Omental fat pad (tissue), 4 donors: ENCODE measurements around a stretch of chr7.

GRCh38 chr7:50341539-50342164 is 37.1 kb downstream of the IKZF1 start:
- PRO-cap, result no peak
- RAMPAGE, long total RNA, 4 experiments, result no peak in any of the 4 experiments

DNA sequence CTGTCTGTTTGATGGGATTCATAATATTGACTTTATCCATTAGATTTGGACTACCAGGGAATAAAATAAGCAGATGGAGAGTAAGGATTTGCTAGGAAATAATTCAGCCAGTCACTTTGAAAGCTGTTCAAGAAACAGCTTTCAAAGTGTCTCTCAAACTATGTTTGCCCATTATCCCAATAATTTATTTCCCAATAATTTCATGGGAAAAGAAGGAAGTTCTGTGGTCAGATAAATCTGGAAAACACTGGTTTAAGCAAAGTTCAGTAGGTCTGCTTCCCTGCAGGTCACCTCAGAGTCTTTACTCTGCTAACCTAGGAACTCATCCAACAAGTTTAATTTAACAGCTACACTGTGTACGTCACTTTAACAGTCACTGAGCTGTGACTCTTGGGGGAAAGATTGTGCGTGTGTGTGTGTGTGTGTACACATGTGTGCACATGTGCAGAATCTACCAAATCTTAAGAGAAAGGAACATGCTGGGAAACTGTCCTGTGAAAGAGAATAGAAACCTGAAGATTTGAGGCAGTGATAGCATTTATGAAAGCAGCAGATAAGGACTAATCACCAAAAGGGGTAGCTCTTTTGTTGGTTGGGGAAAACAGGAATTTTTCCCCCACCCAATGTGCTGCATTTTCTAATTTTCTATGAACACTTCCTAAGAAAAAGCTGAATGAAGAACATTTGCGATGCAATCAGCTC is 62.5 kb downstream of the IKZF1 start:
- PRO-cap, result no peak
- RAMPAGE, long total RNA, 4 experiments, result no peak in any of the 4 experiments

- PRO-cap, result no peak
- RAMPAGE, long total RNA, 4 experiments, result no peak in any of the 4 experiments
Measured at GRCh38 chr7:50643932-50644638, 78.9 kb upstream of the DDC start.

- PRO-cap, result no peak
- RAMPAGE, long total RNA, 4 experiments, result no peak in any of the 4 experiments
Measured at GRCh38 chr7:50645387-50645928, 80.3 kb upstream of the DDC start.

DNA sequence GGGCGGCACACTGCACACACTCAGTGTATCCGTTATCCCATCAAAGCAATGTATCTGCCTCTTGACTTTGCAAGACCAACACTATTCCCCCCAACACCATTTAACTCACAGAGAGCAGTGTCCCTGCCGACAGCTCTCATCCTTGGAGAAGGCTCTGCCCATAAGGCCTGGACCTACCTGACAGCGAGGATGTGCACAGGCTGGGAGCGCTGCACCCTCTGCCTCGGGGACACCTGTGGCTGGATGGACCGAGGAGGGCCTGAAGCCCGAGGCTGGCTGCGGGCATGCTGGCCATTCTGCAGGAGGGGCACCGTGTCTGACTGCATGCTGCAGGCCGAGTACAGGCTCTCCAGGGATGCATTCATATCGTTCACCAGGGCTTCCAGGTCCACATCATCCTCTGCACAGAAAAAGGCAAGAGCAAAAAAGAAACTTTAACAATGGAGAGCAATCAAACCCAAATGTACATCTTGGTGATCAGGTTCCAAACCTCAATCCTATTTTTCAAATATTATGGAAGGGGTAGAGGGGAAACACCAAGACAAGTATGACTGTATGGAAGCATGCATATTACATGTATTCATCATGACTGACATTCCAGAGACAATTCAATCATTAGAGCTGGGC is 108.3 kb downstream of the GRB10 start:
- PRO-cap, result no peak
- RAMPAGE, long total RNA, 4 experiments, result no peak in any of the 4 experiments

DNA sequence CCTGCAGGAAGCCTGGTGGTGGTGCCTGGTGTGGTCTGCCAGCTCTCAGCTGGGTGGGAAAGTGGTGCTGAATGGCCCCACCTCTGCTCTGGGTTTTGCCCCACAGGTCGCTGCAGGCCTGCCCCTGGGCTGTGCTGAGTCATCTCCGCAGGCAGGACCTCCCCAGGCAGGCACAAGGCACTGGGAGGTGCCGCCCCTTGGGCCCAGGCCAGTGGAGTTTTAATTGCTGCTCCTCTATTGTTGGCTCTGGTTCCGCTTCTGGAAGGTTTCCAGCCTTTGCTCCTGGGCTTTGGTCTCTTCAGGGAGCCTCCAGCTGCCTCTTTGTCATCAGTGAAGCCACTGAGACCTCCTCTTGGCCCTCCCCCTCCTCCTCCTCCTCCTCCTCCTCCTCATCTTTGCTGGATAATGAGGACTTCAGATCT is 180.3 kb upstream of the GRB10 start:
- PRO-cap, result no peak
- RAMPAGE, long total RNA, 4 experiments, result no peak in any of the 4 experiments

DNA sequence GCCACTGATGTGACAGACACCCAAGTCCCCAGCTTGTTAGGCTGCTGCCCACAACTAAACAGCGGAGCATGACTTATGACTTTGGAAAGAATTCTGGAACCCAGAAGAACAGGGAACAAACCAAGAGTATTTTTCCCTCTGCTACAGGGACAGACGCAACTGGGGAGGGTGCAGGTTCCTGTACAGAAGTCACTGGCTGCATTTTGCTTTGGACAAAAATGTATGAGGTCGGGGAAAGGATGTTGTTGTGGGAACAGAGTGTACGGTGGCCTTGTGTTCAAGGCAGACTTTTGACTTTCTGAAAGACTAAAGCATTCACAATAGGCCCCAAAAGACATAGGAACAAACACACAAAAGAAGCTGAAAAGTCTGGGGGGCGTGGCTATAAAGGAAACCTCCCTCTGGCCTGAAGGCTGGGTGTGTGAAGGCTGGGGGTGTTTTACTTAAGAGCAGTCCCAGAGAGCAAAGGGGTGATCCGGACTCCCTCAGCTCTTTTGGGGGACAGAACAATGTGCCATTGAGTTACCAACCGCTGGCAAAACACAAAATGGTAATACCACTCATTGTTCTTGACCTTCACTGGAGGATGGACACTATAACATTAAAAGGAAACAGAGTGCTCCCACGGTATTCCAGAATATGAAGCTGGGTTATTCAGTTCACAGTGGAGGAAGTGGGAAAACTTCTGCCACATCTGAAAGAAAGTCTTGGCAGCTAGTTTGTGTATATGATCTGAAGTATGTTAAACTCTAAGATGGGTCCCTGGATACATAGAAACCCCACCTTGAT is 189.1 kb downstream of the COBL start:
- PRO-cap, result no peak
- RAMPAGE, long total RNA, 4 experiments, result no peak in any of the 4 experiments

DNA sequence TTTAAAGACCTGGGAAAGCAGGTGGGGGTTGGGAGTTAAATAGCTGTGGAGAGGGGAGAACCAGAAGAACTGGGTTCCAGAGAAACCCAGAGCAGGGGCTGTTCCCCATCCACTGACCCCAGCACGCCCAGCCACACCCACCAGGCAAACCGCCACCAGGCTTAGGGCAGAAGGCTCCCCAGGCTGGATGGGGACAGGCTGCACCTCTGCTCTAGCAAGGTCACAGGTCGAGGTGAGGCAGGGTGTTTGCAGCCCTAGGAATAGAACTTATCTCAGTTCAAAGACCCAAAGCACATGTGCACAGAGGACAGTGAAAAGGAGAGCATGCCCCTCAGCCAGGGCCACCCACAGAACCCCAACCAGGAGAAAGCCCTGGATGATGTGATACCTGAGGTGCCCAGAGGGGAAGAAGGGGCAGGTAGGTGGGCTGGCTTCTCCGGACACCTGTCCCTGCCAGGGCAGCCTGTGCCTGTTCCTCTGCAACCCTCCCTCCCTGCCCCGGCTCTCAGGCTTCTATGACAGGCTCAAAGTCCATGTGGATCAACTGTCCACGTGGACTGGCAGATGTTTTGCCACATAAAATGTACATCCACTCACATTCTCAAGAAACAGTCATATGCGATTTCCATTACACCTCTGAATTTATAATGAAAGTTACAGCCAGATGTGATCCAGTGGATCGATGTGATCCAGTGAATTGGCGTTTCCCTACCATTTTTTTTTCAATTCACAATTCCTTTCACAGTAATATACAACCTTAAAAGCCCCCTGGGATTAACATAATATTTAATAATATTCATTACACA is 51.2 kb downstream of the COBL start:
- PRO-cap, result no peak
- RAMPAGE, long total RNA, 4 experiments, result no peak in any of the 4 experiments

DNA sequence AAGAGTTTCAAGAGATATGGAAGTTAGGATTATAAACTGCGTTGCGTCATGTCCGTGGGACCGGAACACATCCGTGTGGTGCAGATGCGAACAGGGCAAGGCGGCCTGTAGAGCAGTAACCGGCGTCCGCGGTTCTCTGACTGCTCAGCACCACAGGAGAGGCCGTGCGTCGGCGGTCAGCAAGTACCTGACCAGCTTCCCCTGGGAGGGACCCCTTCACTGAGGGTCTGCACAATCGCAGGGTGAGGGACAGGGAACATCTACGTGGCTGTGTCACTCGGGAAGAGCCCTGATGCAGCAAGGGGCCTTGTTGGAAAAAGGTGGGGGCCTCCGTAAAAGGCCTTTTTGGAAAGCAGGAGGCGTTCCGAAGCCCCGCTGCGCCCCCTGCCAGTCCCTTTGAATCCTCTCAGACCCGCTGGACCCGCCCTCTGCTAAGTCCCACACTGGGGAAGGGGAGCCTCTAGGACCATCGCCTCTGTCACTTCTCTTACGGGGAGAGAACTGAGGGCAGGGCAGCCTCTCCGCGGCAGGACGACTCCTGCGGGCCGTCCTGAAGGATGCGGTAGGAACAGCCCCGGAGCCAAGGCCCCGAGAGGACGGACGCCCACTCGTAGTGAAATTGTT is 771.6 kb upstream of the COBL start:
- PRO-cap, result no peak
- RAMPAGE, long total RNA, 4 experiments, result no peak in any of the 4 experiments

GRCh38 chr7:53017546-53017885 is 17.9 kb upstream of the POM121L12 start:
- PRO-cap, result no peak
- RAMPAGE, long total RNA, 4 experiments, result no peak in any of the 4 experiments

GRCh38 chr7:53032213-53032574 is 3.2 kb upstream of the POM121L12 start:
- PRO-cap, result no peak
- RAMPAGE, long total RNA, 4 experiments, result no peak in any of the 4 experiments

- PRO-cap, result no peak
- RAMPAGE, long total RNA, 4 experiments, result no peak in any of the 4 experiments
Measured at GRCh38 chr7:54746821-54747456, 12.1 kb downstream of the SEC61G start.

DNA sequence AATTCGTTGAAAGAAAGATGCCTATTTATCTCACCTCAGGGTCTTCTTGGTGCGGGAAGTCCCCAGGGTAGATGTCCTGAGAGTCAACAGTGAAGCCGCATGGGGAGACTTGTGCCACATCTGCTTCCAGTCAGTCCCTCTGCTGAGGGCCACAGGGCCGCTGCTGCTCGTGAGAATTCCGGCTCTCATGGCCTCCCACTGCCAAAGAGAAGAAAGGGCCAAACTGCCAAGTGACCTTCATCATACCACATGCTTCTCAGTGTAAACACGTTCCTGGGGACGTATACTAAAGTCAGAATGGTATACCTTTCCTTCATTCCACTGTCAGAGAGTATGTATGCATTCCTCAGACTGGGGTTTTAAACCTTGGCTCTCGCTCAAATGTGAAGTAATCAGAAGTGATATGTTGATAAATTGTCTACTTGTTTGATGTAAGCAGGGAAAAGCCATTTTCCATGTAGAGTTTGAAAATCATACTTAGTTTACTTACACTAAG is 52.8 kb upstream of the SEC61G start:
- PRO-cap, result no peak
- RAMPAGE, long total RNA, 4 experiments, result no peak in any of the 4 experiments

GRCh38 chr7:54881796-54882044 is 122.7 kb upstream of the SEC61G start:
- PRO-cap, result no peak
- RAMPAGE, long total RNA, 4 experiments, result no peak in any of the 4 experiments

DNA sequence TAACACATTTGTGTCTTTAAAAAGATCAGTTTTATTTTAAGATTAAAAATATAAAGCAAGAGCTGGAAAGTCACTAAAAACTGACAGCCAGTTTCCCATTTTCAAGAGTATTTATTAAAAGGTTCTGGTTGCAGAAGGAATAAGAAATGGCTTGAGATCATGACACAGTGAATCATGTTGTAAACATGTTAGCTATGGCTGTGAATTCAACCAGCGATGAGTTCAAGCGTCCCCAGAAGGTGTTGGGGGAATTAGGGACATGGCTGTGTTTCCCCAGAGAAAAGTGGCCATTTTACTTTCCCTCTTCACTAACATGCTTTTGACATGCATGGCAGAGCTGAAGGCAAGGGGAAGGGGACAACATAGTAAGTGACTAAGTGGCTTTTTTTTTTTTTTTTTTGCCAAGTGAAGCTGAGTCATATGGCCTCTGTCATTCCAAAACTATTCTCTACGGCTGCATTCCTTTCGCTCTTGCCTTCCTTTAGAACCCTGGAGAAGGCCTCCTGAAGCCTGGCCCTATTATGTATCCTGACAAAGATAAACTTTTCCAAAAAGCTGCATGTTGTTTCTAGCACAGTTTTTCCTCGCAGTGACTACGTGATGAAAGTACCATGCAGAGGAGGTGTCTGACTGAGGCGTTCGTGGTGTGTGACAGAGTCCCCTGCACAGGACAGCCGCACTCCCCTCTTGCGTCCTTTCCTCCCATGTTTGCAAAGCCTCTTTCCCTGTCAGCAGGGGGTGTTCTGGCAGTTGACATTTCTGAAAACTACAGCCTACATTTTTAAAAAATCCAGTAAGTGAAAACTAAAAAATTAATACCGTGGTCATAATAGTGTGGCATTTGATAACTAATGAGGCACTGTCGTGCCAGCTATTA is 46.9 kb downstream of the EGFR start:
- PRO-cap, result no peak
- RAMPAGE, long total RNA, 4 experiments, result no peak in any of the 4 experiments

GRCh38 chr7:55072757-55073626 is 54.2 kb downstream of the EGFR start:
- PRO-cap, result no peak
- RAMPAGE, long total RNA, 4 experiments, result no peak in any of the 4 experiments

- PRO-cap, result no peak
- RAMPAGE, long total RNA, 4 experiments, result no peak in any of the 4 experiments
Measured at GRCh38 chr7:55073796-55074578, 55.2 kb downstream of the EGFR start.

DNA sequence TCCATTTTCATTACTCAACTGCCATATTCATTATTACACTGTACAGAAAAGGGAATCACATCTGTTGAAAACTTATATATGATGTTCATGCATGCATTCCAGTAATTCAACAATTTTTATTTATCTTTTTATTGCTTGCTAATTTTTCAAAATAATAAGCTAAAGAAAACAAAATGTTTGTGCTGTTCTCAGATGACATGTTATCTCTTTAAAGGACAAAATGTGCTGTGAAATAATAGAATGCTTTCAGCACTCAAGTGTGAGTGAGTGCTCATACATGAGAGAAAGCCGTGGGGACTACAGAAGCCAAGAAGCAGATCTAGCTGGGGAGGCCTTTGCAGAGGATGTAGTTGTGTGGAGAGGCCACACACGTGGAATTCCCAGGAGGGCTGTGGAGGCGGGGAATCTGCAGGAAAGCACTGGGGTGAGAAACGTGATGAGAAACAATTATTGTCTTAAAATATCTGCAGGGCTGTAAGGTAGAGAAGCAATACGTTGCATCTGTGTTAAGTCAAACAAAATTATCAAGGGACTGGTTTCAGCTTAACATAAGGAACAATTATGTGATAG is 110.2 kb downstream of the EGFR start:
- PRO-cap, result no peak
- RAMPAGE, long total RNA, 4 experiments, result no peak in any of the 4 experiments

DNA sequence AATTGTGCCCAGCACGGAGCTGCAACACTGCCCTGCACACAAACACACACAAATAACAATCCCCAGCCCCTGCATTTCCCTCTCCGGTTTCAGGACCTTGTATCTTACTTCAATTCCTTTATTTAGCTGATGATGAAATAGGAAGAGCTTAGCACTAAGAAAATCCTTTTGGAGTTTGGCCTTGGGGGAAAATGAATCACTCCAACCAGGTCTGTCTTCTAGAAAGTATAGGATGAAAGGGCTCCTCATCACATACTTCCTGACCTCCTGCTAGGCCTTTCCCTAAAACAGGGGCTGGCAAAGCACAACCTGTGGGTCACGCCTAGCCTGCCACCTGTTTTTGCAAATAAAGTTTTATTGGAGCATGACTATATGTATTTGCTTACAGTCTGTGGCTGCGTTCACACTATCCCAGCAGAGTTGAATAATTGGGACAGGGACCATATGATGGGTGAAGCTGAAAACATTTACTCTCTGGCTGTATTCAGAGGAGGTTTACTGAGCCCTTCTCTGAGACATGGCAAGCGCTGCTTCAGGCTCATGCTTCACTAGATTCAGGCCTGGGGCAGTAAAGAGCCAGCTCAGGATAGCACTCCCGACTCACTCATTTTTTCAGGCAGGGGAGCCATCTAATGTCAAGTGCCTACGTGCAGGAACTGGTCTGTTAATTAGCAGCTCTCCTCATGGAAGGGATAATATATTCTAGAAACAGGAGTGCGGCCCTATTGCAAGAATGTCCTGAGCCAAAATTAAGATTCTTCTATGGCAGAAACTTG is 111.0 kb downstream of the EGFR start:
- PRO-cap, result no peak
- RAMPAGE, long total RNA, 4 experiments, result no peak in any of the 4 experiments

GRCh38 chr7:55130389-55131285 is 111.8 kb downstream of the EGFR start:
- PRO-cap, result no peak
- RAMPAGE, long total RNA, 4 experiments, result start-site peak on the minus strand in 1 of 4 experiments, at chr7:55130863-55130869 at its widest, 7 reads per replicate